Bronchus (tissue), 1 donor: Measurements from ENCODE around the gene MITF.

DNA sequence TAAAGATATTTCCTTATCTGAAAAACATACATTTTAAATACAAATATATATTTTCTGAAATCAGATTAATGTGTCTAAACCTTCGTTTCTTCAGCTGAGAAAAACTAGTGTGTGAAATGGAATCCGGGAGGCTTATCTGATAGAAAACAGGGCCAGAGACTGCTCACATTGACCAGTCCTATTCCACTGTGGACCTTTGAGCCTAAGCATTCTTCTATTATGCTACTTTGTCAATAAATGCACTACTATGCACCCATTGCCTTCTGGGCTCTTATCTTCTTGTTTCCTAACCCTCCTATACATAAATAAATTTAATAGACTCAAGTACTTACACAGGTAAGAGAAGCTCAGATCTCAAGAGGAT is 298.4 kb downstream of the KBTBD8 start:
- PRO-cap, result no peak

GRCh38 chr3:67653910-67654495 is 409 bp downstream of the SUCLG2 start:
- PRO-cap, result no peak

DNA sequence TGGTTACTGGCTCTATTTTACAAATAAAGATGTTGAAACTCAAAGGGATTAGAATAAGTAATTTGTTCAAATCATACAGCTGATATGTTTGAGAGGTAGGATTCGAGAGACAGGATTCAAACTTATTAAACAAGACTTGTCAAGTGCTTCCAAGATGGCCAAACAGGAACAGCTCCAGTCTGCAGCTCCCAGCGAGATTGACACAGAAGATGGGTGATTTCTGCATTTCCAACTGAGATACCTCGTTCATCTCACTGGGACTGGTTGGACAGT is 56.4 kb upstream of the TAFA1 start:
- PRO-cap, result no peak

DNA sequence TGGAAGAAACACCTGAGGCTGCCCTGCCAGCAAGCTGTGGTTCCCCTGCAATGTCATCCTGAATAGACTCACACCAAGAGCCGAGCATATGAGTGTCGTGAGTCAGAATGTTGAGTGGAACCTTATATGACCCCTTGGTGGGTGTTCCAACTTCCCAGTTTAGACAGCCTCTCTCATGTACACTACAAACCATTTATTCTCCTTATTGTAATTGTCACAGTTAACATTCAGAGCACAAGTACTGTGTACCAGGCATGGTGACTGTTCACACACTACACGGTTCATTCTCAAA is 16.8 kb downstream of the EOGT start:
- PRO-cap, result no peak

DNA sequence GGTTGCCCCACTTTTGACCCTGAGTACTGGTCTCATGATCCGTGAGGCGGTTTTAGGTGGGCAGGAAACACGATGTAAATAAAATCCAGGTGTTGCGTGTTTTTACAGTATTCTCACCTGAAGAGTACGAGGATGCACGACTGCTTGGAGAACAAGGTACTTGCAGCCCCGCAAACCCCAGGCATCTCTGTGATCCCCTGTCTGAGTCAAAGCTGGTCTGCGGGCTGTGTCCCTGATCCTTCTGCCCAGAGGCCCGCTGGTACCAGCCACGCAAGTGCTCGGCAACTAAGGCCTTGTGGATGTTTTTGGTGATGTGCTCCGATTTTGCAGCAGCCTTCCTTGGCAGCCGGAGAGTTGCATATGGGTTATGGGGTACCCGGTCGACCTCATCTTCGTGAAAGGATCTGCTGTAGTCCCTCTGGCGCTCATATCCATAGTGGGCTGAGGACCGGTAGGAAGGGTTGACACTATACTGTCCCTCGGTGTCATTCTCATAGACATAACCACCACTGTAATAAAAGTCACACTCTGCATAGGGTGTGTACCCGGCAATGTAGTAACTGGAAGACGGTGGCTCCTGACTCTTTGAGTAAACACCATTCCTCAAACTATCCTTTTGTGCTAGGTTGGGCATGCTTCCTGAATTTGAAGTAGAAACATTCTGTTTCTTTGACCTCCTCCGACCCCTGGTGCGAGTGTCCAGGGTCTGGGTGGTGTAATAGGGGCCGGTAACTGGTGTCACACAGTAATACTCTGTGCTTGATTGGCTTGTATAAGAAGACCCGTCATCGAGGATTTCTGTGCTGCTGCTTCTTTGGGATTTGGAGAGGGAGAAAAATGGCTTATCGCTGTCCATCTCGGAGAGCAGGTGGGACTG is 58.6 kb upstream of the LMOD3 start:
- PRO-cap, result no peak

GRCh38 chr3:69484707-69485503 is 99.0 kb upstream of the FRMD4B start:
- PRO-cap, result no peak

DNA sequence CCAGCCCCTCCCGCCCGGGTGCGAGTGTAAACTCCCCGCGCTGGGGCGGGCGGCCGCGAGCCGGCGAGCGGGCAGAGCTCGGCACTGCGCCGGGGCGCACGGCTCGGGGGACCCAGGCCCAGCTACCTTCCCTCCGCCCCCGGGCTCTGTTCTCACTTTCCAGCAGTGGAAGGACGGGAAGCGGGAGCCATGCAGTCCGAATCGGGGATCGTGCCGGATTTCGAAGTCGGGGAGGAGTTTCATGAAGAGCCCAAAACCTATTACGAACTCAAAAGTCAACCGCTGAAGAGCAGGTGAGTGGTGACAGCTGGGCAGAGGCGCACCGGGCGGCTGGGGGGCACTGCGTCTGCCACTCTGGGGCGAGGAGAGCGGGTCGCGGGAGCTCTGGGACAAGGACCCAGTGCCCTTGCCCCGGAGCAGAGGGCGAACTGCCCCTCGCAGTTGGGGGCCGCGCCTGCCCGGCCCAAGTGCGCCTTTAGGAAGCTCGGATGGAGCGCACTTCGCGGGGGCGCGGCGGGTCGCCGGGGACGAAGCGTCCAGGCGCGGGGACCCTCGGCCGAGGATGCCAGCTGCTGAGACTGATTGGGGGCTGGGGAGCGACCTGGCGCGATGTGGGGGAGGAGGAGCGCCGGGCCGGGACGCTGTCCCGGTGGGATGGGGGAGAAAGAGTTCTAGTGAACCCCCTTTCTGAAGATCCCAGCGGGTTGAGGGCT is at the start of gene MITF:
TSS of gene MITF (plus strand) at position 56 of the 713 bp plus-strand sequence.
- PRO-cap, result bidirectional peak, plus-strand start at position 74 of the sequence, minus-strand start outside the sequence

DNA sequence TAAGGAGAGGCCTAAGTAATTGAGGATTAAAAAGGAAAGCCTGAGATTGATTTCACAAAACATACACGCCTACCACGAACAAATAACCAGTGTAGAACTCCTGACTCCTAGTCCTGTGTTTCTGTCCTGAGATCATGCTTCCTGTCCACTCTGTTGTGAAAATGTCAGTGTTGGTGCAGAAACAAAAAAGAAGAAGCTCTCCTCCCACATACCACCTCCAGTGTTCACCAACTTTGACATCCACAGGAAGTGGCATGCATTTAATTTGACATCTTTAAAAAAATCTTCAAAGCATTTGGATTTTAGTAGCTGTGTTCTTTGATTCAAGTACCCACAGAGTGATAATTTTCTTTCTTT is 8.6 kb downstream of the MITF start:
- PRO-cap, result no peak

DNA sequence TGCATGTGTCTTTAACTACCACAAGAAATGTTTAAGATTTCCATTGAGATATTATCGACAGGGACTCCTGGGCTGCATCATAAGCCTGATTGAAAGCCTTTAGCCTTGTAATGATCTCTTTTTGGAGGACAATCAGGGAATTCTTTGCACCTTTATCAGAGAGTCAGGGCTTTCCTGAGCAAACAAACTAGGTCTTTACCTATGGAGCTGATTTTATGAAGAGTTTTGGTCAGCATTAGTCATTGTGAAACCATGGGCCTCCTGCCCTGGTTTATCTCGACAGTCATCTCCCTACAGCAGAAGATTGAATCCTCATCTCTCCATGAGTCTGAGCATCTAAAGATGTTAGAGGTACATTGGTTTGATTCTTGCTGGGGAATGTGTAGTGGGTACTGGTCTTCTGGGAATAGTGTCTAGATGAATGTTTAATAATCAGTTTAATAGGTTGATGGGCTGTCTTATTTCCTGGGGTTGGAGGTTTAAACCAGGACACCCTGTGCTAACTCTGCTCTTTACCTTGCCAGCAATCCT is 23.2 kb downstream of the MITF start:
- PRO-cap, result no peak

DNA sequence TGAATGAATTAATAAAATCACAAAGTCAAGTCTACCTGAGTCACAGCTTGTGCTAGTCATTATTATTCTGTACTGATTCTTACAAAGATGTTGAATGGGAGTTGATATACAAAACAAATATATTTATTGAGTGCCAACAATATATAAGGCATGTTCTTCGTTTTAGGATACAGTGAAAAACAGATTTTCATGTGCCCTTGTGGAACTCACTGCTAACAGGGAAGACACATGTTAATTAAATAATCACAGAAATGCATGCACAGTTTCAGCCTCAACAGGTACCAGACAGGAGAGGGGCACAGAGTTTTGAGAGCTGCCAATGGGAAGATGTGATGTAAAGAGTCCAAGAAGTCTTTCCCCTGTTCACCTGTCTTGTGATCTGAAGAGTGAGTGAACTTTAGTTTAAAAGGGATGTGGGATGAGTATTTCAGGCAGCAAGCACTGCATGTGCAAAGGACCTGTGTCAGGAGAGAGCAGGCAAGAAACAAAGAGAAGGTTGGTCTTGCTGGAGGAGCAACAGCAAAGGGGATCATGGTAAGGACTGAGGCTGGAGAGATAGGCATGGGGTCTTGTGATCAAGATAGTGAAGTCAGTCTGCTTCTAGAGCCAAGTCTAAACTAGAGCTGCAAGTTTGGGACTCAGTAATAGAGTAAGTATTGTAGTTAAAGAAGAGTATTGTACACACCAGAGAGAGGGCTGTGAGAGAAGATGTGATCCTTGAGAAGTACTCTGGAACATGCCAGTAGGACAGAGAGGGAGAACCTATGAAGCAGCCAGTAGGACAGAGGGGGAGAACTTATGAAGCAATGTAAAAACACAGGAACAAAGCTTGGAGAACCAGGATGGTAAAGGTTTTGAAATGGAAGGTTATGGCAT is 158.8 kb downstream of the MITF start:
- PRO-cap, result no peak

GRCh38 chr3:71031712-71032722 is 551.5 kb downstream of the FOXP1 start:
- PRO-cap, result unidirectional peak, plus-strand start at chr3:71032092

DNA sequence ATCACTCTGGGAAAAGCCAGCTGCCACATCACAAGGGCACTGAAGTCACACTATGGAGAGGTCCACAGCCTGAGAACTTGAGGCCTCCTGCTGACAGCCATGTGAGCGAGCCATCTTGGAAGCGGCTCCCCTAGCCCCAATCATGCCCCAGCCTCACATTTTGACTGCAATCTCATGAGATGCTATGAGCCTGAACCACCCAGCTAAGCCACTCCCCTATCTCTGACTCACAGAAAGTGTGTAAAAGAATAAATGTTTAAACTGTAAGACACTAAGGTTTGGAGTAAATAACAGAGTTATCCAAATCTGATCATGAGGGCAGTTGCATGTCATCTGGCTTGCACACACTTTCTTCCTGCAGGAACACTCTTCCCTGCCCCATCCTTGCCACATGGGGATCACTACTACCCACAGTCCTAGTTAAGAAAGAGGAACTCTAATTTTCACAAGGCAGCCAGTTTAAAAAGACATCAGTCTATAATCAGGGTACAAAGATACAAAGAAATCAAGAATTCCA is 494.2 kb downstream of the FOXP1 start:
- PRO-cap, result no peak

- PRO-cap, result no peak
These were observed 456.0 kb downstream of the FOXP1 start for GRCh38 chr3:71127267-71128275.

GRCh38 chr3:71152737-71153235 is 430.7 kb downstream of the FOXP1 start:
- PRO-cap, result no peak

- PRO-cap, result no peak
These were observed 420.0 kb downstream of the FOXP1 start for GRCh38 chr3:71163547-71164003.

DNA sequence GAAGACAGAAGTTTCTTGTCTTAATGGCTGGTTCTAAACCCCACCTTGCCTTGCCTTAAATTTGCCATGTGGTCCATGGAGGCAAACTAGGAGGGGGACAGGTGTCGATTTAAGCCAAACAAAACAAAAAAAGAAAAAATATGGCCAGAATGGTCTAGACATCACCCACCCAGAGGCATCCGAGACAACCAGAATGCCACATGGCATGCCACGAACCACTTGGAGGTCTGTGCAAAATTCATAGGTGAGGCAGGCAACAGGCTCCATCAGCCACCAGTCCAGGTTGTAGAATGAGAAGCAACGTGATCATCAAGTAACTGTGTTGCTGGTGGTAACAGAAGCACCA is 418.0 kb downstream of the FOXP1 start:
- PRO-cap, result no peak

- PRO-cap, result no peak
These were observed 375.9 kb downstream of the FOXP1 start for GRCh38 chr3:71207558-71208081.

DNA sequence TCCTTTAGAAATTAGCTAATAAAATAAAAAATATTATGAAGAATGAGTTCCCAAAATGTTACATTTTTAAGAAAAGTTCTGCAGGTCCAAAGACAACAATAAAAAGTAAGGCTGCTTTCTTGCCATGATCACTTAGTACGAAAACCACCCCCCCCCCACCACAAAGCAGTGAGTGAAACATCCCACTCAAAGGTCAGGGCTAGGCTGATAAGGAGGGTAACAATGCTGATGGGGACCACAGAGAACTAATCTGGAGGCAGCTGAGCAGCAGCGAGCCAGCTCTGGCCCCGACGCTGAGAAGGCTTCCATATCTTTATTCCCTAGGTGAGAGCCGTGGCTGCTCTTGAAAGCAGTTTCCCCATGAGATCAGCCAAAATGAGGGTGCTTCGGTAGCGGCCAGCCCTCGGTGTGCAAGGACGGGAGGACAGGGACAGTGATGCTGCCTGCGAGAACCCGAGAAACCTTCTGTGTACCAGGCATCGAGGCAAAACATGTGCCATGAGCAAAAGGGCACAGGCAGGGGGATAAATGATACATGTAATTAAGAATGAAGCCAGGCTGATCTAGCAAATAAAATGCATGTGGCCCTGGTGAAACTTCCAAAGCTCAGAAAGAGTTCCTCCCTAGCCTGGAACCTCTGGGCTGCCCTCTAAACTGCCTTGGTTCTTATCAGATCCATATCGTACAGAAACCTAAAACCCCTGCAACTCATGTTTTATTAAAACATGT is 337.5 kb downstream of the FOXP1 start:
- PRO-cap, result no peak

DNA sequence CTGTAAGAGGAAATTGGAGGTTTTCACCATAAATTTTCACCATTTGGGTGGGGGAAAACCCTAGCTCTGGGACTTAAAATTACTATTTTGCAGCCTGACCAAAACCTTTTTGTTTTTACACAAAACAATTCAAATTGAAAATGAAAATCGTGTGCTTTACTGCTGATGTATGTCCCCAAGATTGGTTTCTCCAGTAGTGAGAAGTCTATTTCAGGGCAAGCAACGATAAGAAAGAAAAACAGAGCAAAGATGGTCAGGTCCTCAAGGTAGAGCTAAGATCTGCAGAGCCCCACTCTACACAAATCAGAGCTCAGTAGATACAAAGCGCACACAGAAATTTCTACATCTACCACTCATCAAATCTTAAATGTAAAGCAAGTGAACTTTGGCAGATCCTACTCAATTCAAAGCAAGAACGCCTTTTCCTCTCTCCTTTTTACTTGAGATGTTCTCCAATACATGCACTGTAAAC is 282.4 kb downstream of the FOXP1 start:
- PRO-cap, result no peak

- PRO-cap, result no peak
These were observed 162.9 kb downstream of the FOXP1 start for GRCh38 chr3:71420505-71421146.